Right atrium auricular region (tissue), 2 donors: ENCODE results near the gene ENSG00000285566.

DNA sequence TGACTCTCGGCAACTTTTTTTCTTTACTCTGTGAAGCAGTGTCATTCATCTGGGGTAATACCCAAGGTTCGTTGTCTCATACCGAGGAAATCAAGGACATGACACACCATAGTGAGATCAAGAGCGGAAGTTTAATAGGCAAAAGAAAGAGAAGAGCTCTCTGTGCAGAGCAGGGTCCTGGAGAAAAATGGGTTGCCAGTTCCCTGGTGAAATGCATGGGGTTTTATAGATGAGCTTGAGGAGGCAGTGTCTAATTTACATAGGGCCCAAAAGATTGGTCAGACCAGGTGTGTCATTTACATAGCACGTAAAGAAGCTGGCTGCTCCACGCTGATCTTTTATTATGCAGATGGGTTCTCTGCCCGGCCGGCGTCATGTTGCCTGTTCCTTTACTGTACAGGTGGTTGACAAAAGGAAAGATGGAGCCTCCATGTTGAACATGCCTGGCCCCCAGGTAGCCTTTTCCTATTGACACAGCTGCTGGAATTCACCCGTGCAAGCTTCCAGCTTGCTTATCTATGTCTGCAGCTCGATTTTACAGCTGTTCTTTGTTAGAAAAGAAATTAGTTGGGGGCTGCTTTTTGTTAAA lies 97.8 kb upstream of the DIAPH3 start:
- PRO-cap = no peak
- RAMPAGE, long total RNA, 2 experiments = no peak in any of the 2 experiments

- PRO-cap = no peak
- RAMPAGE, long total RNA, 2 experiments = start-site peak on the plus strand in 1 of 2 experiments, at chr13:61162916-61162935 at its widest, 12 reads per replicate
Observed at GRCh38 chr13:61162512-61163156, 253.0 kb downstream of the PCDH20 start.

DNA sequence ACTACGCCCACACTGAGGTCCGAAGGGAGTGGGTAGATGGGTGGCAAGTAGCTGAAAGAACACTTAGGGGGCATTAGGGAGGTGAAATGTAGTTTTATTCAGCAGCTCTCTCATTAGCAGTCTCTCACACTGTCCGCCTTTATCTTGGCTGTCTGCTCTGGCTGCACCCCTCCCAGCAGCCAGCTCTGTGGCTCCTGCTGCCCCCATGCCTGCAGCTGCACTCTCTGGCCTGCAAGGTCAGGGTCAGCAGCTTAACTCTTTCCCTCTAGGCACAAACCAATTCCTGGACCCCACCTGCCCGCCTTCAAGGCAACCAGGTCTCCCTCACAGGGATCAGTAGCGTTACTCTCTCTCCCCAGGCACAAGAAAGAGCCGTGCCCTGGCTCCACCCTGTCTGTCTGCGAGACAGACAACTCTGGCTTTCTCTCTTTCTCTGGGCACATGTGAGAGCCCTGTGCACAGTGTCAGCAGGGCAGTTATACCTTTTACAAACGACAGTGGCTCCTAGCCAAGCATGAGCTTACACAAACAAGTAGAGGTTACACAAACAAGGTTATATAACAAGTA lies 249.4 kb upstream of the PCDH20 start:
- PRO-cap = no peak
- RAMPAGE, long total RNA, 2 experiments = no peak in any of the 2 experiments

DNA sequence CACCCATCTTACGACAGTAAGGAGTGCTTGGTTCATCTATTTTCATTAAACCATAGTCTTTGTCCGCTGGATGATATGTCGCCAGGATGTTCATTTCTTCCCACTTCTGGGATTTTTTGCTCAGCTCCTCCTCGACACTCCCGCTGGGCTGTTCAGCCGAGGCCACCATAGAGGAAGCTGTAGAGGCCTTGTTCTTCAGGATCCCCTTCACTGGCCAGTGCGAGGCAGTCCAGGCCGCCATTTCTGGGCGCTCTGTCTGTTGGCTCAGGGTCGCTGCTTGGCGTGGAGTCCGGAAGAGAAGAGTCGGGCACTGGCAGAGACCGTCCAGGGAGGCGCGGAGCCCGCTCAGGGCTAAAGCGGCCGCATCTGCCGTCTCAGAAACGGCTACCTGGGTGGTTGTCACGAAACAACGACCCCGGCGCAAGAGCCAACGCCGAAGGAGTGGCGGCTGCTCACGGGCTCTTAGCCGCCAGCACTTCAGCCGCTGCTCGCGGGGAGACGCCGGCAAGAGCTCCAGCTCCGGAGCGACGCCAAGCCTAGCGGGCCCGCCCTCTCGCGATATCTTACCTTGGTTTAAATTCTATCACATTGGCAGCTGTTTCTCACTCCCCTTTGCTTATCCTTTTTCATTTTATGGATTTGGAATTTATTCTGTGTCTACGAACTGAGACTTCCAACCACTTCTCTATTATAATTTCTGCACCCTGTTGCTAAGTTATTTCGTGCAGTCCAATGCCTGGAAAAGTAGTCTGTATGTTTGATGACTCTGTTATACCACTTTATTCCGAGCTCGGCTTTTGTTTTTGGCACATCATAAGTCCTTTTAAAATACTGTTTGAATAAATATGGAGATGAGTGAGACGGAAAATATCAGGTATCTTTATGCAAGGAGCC lies 21.2 kb downstream of the ENSG00000285566 start:
- PRO-cap = no peak
- RAMPAGE, long total RNA, 2 experiments = no peak in any of the 2 experiments

GRCh38 chr13:63832972-63833238 lies at the start of gene ENSG00000285566:
Gene ENSG00000285566 (minus strand): TSS chr13:63833053.
- PRO-cap = no peak
- RAMPAGE, long total RNA, 2 experiments = no peak in any of the 2 experiments

GRCh38 chr13:63848883-63849435 lies 16.1 kb upstream of the ENSG00000285566 start:
- PRO-cap = no peak
- RAMPAGE, long total RNA, 2 experiments = no peak in any of the 2 experiments

DNA sequence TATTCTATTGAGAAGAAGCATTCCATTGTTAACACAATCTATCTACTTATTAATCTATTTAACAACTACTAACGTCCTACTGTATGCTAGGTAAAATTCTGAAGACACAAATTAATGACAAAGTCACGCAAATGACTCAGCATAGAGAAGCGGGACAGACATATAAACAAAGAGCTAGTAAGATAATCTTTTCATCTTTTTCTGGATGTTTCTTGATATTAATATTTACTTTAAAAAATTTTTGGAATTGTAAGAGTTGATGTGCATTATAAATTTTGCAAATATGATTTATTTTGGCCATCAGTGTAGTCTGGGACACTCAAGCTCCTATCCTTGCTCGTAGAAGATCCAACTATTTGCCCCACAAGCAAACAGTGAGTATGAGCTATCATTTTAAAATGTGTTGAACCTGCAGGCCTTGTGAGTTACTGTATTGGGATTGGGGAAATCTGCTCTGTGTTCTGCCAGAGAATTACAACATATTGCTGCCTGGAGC lies 109.1 kb downstream of the PCDH9 start:
- PRO-cap = no peak
- RAMPAGE, long total RNA, 2 experiments = no peak in any of the 2 experiments

GRCh38 chr13:67134216-67134664 lies 95.9 kb downstream of the PCDH9 start:
- PRO-cap = no peak
- RAMPAGE, long total RNA, 2 experiments = no peak in any of the 2 experiments

DNA sequence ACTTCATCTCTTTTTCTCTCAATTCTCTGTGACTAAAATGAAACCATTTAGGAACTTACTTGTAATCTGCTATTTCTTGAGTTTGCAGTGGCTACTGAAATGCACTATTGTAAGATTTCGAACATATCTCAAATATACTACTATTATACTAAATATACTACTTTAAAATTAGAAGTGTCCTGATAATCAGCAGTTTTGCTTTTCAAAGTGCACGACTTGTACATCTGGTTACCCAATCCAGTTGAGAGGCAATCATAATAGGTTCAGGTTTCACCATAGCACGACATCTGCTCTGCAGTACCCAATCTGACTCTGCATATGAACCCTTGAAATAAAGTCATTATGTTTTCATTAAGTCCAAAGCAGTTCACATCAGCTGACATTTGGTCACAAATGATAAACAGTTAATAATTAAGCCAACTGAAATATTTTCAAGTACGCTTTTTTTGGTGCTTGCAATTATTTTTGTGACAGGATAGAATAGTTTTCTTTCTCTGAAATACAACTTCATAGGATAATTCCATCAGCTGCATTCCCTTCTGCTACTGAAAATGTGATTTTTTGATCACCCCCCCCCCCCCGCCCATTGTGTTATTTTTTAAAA lies 90.6 kb downstream of the PCDH9 start:
- PRO-cap = unidirectional peak, plus-strand start at position 255 of the sequence
- RAMPAGE, long total RNA, 2 experiments = no peak in any of the 2 experiments

- PRO-cap = no peak
- RAMPAGE, long total RNA, 2 experiments = no peak in any of the 2 experiments
Observed at GRCh38 chr13:71379066-71379313, 488.0 kb downstream of the DACH1 start.

DNA sequence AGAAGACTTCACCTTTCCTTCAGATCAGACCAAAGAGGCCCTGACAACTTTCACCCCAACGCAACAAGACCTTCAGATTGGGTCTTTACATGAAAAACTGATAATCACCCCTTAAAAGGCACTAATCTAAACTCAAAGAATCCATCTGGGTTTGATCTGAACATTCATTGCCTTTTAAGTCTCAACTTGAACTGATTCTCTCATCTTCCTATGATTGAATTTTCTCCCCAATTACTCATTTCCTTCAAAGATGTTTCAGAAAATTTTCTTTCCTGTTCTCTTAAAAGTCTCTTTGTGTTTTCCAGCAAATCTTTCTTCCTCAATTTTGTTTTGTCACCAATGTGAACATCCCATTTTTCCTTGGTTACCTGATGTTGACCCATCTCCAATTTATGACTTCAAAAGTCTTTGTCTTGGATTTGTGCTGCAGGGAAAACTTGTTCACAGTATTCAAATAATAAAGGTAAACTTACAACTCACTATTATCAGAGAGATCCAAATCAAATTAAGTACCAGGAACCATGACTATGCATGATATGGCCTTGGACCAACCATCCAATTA lies 234.3 kb downstream of the DACH1 start:
- PRO-cap = no peak
- RAMPAGE, long total RNA, 2 experiments = no peak in any of the 2 experiments

- PRO-cap = no peak
- RAMPAGE, long total RNA, 2 experiments = no peak in any of the 2 experiments
Observed at GRCh38 chr13:72911476-72912007, 129.6 kb downstream of the PIBF1 start.

DNA sequence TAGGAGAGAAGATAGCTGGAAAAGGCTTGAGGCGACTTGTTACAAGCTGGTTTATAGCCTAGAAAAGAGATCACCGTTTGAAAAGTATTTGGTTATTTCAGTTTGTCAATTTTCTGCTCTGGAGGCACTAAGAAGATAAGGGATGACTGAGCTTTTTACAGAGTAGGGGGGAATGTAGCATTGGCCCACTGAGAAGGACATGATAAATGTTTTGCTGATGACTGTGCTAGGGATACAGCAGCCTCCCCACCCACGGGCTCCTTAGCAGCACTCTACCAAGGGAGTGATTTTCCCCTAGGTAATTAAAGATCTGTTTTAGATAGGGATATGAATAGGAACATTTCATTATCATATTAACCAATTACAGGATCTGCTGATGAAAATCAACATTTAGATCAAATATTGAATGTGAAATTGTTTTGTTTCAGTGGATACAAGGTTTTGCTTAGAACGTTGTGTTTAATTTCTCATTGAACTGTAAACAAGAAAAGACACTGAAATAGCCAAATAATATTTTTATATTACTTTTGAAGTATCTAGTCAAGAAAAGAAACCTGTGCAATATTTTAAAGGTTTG lies 2.1 kb downstream of the KLF5 start:
- PRO-cap = no peak
- RAMPAGE, long total RNA, 2 experiments = no peak in any of the 2 experiments

- PRO-cap = no peak
- RAMPAGE, long total RNA, 2 experiments = no peak in any of the 2 experiments
Observed at GRCh38 chr13:73168700-73169578, 110.1 kb downstream of the KLF5 start.

DNA sequence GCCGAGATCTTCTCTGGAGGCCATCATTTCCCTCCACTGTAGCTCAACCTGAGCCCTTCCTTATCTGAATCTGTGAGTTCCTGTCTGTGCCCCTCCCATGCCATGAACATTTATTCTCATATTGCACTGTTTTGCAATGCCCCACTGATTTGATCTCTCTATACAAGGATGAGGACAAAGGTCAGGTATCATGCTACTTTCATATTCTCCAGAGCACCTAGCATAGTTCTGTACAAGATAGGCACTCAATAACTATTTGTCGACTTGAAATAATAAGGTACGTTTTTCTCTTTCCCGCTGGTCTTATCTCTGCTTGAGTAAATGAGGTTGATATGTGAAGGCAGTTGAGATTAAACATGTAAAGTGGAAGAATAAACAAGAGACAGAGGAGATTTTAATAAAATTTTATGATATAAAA lies 135.5 kb downstream of the KLF5 start:
- PRO-cap = no peak
- RAMPAGE, long total RNA, 2 experiments = no peak in any of the 2 experiments

DNA sequence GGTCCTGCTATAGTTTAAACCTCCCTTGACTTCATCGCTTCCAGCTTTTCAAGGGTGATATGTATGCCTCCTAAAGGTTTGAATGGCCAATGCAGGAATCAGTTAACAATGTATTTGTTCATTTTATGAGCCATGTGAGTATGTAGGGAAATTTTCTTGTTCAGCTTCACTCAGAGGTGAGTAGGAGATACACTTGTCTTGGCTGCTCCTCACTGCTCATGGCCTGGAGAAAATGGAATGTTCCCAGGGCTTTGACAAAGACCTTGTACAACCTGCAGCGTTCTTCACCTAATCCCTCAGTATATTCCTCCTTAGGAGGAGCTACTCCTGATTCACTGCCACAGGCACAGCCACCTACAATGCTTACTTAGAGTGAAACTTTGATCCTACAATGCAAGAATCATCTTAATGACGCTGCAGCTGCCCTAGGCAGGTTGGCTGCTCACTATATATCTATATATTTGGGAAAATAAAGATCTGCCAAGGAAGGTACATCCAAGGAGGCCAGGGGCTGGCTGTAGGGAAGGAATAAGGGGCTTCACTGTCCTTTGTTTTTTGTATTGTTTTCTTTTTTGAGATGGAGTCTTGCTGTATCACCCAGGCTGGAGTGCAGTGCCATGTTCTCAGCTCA lies 364.2 kb downstream of the KLF5 start:
- PRO-cap = no peak
- RAMPAGE, long total RNA, 2 experiments = no peak in any of the 2 experiments

DNA sequence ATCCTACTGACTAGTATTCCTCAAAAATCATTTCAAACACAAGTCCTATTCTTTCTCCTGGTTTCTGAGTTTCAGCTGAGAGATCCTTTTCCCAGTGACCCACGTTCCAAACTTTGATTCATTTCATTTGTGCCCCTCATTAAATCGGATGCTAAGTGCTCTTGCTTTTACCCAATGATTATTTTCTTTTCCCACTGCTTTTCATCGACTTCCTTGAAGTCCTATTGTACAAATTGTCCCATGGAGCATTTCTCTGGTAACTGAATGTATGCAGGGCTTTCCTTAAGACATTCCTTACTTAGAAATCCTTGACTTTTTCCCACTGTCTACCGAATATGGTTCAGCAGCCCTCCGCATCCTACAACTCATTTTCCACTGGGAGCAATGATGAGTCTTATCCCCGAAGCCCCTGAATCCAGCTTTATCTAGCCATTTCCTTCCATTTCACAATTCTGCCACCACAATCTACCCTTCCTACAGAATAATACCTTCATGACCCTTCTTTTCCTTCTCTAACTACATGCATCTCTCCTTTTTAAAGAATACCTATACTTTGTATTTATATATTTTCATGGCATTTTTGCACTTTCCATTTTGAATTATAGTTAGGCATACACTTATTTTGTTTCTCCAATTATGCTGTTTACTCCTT lies 762.7 kb downstream of the KLF5 start:
- PRO-cap = no peak
- RAMPAGE, long total RNA, 2 experiments = no peak in any of the 2 experiments

DNA sequence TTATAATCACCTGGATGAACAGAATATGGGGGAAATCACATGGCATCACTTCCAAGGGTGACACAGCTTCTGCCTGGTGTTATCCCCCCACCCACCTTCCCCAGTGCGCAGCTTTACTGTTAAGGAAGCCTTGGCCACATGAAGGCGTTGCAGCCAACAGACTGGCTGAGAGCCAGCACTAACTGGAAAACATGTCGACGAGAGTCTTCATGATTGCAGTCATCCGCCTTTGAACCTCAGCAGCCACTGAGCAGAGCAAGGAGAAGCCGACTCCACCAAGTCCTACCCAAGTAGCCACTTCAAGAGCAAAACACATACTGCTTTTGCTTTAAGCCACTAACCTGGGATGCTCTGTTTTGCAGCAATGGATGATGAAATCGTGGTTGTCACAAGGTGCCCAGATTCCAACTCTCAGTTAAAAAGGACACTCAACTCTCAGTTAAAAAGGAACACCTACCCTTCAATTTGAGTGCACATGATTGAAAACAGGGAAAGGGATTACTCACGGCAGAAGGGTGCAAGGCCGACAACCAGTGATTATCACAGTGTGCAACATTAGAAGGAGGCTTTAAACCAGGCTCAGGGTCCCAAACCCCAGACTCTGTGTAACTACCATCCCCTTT lies 926.3 kb downstream of the KLF5 start:
- PRO-cap = no peak
- RAMPAGE, long total RNA, 2 experiments = no peak in any of the 2 experiments

DNA sequence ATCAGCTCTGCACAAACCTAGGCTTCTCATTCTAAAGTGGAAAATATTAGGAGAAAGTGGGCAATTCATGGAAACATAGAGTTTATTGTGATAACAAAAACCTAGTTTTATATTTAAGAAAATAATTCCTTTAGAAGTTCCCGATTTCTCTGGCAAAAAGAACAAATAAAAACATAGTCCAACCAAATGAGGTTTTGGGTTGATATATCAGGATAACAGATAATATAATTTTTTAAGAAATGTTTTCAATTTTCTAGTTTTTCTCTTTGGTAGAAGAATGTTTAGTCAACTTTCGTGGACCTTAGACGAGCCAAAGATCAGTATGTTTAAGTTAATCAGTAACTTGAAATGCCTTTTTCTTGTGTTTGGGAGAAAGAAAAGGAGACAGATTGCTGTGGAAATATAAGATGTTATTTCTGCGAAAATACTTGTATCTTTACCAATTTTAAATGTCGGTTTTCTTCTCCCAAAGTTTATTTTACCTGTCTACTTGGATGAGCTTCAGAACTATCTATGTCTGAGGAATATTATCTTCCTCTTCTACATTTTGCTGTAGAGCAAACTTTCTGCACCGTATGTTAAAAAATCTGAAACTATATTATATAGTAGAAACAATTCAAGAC lies 1169.0 kb downstream of the KLF5 start:
- PRO-cap = no peak
- RAMPAGE, long total RNA, 2 experiments = no peak in any of the 2 experiments

DNA sequence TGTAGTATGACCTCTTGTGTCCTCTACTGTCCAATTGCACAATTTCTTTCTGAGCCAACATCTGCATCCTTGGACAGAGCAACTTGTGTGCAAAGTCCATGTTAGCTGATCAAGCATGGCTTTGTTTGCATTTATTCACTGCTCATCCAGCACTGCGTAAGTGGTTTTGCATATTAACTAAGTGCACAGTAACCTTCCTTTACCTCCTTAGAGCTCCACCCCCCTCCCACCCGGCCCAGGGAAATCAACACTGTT lies 1194.3 kb downstream of the TBC1D4 start:
- PRO-cap = no peak
- RAMPAGE, long total RNA, 2 experiments = no peak in any of the 2 experiments